ENCODE measurements around a stretch of chr4.

DNA sequence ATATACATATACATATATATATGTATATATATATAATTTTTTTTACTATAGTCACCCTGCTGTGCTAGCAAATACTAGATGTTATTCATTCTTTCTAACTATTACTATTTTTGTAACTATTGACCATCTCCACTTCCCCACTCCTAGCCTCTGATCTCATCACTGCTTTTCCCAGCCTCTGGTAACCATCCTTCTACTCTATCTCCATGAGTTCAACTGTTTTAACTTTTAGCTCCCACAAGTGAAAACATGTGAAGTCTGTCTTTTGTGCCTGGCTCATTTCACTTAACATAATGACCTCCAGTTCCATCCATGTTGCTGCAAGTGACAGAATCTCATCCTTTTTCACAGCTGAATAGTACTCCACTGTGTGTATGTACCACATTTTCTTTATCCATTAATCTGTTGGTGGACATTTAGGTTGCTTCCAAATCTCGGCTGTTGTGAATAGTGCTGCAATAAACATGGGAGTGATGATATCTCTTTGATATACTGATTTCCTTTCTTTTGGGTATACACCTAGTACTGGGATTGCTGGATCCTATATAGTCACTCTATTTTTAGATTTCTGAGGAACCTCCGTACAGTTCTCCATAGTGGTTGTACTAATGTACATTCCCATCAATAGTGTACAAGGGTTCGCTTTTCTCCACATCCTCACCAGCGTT, 109.5 kb downstream of the FRYL start:
- PRO-cap: no peak

DNA sequence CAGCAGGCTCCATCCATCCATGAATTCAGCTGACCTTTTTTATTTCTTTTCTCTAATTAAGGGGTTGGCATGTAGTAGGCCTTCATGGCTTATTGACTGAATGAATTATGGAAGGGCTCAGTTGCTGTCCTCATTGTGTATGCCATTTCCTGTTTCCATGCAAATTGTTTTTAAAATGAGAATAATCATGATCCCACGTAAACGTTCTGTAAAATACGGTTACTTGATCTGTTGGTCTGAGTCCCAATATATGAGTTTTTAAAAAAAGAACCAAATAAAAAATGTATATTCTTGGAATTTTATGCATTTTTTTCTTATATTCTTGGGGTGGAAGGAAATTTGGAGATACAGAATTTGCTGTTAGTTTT, 817 bp downstream of the OCIAD1 start:
- PRO-cap: no peak

DNA sequence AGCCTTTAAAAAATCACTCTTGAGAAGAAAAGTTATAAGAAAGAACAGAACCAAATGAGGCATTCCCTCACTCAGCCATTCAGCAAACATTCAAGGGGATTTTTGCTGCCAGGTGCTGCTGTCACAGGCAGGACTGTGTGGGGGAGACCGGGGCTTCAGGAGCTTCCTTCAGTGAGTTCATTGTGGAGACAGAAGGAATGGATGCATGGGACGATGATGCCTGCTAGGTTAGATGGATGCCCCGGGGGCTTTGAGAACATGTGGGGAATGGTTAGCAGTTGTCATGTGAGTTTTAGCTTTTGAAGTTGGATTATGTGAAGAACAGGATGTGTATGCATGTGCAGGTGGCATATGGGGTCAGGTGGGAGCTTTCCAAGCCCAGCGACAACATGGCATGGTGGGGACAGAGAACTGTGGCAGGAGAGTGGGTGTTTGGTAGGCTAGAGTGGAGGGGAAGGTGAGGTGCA, 8.2 kb downstream of the DCUN1D4 start:
- PRO-cap: no peak

DNA sequence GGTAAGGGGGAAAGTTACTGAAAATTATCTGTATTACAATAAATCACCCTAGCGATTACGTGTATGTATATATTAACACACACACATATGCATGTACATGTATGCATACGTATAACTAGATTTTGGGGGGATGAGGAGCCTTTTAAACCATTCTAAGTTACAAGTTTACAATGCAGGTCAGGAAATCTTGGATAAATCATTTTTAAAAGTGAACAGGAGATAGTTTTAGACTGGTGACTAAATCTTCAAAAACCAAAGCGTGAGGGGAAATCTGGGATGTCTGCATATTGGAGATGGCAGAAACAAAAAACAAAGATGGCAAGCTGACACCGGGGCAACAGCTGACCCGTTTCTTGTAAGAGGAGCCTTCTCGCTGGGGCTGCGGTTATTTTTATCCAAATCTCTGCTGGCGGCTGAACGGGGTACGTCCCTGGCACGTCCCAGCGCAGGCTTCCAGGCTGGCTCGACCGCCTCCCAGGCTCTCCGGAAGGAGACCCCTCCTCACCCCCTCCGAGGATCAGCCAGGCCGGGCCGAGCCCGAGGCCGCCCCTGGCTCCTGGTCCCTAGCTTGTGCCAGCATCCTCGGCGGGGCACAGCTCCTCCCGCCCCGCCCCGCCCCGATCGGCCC, 509 bp downstream of the SGCB start:
- PRO-cap: unidirectional peak, plus-strand start at position 398 of the sequence

DNA sequence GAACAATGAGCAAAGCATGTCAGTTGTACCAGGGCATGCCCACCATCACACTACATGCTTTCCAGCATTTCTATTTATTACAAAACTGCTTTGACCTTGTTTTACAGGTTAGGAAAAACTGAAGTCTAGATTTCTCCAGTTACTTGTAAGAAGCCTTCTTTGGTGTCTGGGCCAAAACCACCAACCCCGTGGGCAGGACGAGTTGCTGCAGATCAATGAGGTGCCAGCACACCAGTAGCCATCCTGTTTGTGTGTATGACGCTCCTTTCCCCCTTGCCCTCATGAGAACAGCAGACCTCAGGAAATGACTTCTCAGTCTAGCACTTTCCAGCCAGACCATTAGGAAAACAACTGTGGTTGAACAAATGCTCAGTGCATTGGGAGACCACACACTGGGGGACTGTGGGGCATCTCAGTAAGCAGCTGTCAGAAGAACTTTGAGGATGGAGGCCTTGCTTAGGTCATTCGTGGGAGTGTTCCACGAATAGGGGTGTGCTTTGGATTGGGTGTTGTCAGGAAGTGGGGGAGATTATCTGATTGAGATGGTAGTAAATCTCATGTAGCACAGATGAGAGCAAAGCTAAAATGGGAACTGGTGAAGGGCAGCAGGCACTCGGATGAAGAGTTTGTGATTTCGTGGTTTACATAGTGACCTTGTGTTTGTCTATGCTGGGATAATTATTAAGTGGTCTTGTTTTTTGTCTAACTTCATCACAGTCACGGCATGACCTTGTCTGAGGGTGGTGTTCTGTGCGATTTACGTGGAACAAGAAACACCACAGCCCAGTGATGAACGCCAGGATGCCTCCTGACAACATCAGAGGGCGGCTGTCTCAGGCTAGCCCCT, 70.3 kb downstream of the USP46 start:
- PRO-cap: no peak

DNA sequence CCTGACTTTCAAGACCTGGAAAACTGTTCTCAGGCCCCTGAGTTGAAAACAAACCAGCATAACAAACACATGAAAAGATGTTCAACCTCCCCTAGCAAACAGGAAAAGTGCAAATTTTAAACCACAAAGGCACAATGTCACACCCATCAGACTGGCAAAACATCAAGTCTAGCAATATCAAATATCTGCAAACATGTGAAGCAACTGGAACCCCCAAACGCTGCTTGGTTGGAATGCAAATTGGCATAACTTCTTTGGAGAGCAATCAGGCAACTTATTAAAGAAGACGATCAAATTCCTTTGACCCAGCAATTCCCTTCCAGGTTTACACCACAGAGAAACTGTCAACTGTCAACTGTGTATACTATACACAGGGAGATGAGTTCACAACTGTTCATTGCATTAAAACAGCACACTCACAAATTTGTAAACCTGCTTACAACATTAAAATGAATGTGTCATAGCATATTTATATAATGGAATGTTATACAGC, 7.0 kb downstream of the USP46 start:
- PRO-cap: no peak

GRCh38 chr4:52869080-52869718, 7.1 kb downstream of the RASL11B start:
- PRO-cap: no peak

DNA sequence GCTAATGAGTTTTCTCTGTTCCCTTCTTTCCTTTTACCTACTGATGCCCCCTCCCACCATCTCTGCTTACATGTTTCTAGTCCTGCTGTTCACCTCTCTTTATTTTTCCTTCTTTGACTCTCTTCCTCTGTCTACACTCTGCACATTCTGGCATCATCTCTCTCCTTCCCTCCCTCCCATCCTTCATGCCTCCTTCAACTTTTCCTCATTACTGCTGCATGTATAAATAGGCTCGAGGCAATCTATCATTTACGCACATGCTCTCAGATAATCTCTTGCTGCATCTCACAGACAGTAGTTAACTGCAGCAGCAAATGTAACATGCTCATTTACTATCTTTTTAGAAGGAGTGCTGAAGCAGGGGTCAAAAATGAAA, 127.7 kb downstream of the RASL11B start:
- PRO-cap: no peak

GRCh38 chr4:53052273-53052684, 190.2 kb downstream of the RASL11B start:
- PRO-cap: no peak

GRCh38 chr4:53352374-53352901, 13.4 kb downstream of the SCFD2 start:
- PRO-cap: no peak

- PRO-cap: no peak
These were observed 375 bp downstream of the LNX1 start for GRCh38 chr4:53590952-53591270.

DNA sequence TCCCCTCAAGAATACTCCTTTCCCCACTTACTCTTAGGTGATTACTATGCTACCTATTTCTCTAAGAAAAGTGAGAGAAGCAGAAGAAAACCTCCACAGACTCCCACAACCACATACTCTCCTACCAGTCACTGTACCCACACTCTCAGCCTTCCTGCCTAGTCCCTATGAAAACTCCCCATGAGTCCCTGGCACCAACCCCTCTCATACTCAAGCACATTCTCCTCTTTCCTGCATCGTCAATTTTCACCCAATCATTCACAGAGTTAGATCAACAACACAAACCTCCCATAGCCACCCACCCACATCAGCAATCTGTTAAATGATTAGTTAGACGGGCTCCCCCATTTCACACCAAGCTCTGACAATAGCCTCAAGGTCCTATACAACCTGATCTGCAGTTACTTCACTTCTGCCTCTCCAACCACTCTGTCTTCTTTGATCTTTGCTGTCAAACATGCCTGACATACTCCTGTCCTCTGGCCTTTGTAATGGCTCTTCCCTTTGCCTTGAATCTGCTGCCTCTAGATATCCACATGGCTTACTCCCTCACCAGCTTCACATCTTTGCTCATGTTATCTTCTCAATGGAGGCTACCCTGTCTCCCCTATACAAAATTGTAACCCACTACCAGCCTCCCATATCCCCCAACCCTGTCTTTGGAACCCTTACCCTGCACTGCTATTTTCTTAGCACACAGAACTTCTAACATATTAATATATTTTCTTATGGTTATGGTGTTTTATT, 80.0 kb downstream of the CHIC2 start:
- PRO-cap: no peak

DNA sequence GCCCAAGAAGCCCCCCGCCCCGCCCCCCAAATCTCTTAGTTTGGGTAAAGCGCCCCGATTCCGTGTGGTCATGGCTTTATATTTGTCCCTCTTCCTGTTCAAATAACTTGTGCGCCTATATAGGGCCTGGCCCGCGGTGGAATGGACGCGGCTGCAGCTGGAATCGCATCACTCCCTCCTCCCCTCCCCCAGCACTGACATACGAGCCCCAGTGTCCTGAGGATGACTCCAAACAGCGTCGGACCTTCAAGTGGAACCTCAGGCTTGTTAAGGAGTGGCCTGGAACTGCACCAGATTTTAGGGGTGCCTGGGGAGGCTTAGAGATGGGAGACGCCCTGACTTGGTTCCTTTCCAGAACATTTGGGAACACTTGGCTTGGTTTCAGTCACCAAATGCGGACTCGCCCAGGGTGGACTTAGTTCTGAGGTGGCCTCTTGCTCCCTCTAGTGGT, 11.5 kb upstream of the PDGFRA start:
- PRO-cap: no peak

DNA sequence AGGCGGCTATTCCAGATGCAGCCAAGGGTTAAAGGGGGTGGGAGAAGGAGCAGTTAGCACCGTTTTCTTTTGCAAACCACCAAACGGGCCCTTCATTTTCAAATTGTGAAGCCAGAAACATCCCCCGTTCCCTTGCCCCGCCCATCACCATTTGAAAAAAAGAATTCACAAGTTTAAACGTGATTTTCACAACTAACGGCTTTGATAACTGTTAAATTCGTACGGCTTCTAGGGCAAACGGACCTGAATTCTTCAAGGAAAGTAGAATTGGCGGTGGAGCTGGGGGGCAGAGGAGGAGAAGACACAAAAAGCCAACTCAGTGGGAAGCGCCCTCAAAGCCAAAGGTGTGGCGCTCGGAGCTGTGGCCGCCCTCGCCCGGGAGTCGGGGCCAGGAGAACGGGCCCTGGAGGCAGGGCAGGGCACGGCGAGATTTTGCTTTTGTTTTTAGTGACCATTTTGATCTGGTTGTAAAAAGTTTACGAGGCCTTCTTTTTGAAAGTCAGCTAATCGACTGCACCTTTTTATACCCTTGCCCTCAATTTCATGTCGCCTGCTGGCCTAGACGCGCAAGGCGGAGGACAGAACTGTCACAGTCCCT, 3.2 kb upstream of the PDGFRA start:
- PRO-cap: no peak

GRCh38 chr4:54227883-54228643, 1.0 kb upstream of the PDGFRA start:
- PRO-cap: no peak

DNA sequence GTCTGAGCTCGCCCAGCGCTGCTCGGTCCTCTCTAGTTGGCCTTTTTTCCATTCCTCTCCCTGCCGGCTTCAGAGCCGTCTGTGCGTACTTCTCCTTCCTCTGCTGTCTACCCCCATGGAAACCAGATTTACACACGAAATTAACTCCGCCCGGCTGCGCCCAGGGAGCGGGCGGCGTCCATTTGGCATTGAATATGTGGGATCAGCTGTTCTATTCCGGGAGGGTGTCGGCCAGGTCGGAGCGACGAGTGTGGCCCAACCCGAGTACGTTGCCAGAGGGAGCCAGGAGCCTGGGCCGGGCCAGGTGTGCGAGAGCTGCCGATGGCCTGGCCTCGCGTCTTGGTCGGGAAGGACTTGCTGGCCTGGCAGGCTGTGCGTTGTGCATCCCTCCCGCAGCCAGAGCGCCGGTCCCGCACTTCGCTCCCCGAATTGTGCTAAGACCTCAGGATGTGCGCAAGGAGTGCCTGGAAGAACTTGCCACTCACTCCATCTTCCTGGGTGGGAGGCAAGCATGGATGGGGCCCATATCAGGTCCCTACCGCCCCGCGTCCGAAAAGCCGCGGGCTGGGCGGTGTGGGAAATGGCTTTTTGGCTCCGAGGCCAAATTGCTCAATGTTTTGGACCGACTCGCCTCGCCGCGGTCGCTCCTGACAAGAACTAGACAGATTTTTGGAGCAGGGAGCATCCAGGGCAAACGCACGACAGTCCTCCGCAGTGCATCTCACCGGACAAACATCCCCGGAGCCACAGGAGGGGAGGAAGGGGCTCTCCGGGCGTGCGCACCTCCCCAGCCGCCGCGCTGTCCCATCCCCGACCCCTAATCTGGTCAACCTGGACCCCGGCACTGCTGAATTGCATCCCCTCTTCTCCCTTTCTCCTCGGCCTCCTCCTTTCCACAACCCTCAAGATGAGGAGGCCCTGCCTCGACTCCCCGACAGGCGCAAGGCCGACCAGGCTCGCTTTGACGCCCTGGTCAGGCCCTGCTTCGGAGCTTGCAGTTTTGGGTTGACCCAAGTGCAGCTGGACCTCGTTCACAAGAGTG, 1.9 kb downstream of the PDGFRA start:
- PRO-cap: bidirectional peak, plus-strand start at position 704 of the sequence, minus-strand start at position 423 of the sequence

DNA sequence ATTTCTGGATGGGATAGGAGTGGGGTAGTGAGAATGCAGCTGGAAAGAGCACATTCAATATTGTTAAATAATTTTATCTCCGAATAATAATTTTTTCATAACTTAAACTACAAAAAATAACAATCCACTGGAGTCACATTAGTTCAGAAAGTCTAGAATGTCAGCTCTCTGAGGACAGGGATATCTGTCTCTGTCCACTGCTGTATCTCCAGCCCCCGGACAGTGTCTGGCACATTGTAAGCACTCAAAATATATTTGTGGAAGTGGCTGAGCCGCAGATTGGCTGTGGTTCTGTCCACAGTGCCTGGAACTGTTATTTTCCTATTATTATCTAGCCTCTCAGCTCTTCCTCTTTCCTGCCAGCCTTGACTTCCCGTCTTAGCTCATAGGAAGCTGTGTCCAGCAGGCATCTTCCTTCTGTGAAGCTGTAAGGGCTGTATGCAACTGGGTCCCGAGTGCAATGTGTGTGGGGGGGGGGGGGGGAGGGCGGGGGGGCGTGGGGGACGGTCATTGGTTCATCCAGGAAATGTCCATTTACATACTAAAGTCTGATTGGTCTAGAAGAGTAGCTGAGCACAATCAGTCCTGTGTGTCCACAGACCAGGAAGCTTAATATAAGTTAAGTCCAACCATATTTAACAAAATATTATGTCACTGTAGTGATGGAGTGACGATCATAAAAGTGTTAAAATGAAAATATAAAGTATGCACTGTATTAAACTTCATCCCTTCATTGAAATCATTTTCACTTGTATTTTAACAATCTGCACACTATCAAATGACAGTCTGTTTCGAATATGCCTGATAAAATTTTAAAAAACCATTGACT, 210.7 kb downstream of the PDGFRA start:
- PRO-cap: no peak

DNA sequence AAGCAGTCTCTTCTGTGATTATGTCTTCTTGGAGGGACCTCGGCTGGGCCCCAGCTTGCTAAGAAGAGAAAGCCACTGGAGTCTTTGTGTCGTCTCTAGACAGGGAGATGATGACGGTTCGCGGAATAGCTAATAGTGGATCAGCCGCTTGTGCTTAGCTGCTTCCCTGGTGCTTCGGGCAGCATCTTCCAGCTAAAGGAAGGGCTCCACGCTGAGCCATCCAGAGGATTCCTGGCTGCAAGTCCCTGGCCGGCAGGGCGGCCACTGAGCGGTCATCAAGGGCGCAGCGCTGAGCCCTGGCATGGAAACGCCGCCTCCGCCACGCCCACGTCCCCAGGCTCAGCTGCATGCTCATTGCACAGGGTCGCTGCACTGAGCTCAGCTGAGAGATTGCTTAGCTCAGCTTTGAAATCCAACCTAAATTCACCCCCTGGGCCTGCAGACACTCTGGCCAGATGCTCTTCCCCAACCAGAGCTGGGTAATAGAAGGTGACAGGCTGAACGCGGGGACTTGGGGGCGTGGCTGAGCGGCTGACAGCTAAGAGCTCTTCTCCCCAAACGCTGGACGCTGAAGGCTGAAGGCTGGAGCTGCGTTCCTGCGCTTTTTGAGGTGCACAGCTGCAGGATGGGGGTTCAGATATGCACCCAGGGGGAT, 118.2 kb upstream of the KIT start:
- PRO-cap: unidirectional peak, minus-strand start at position 266 of the sequence

DNA sequence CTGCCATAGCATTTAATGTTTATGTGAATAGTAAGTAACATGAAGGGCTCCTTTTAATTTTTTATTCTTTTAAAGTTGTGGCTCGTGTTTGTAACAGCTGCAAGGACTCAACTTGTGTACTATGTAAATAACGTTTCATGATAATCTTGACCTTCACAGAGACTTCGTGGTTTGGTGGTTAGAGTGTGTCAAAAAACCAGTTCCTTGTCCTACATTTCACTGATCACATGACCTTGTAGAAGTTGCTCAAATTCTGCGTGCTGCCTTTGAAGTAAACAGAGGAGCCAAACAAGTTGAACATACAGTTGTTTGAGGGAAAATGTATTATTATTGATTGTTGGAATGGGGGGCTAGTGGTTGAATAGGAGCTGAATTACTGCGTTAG, 51.7 kb downstream of the KIT start:
- PRO-cap: no peak

DNA sequence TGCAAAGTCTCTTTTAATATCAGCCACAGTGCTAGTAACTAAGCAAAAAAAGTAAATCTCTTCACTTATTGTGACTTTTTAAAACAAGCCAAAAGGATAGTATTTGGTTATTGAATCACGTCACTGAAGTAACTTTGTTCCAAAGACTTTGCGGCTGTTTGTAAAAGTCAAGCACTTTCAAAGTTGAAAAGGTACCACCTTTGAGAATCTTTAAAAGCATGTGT, 84.9 kb upstream of the SRD5A3 start:
- PRO-cap: no peak

Measured in jejunum (tissue), 1 donor.